Measurements from ENCODE around the gene RPS23.

DNA sequence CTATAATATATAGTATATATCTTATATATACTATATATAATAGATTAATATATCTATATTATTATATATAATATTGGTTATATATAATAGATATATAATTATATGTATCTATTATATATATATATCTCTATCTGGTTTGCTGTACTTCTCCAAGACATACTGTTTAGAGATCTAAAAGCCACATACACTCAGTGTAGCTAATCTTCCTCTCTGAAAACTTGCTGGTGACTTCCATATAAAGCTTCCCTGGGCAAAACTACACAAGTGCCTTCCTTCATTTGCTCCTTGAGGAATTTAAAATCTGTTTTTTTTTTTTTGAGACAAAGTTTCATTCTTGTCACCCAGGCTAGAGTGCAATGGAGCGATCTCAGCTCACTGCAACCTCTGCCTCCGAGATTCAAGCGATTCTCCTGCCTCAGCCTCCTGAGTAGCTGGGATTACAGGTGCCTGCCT, 5.2 kb upstream of the ZCCHC9 start:
- RRBS = no CpG with 5 or more reads among the region's 3 CpGs

DNA sequence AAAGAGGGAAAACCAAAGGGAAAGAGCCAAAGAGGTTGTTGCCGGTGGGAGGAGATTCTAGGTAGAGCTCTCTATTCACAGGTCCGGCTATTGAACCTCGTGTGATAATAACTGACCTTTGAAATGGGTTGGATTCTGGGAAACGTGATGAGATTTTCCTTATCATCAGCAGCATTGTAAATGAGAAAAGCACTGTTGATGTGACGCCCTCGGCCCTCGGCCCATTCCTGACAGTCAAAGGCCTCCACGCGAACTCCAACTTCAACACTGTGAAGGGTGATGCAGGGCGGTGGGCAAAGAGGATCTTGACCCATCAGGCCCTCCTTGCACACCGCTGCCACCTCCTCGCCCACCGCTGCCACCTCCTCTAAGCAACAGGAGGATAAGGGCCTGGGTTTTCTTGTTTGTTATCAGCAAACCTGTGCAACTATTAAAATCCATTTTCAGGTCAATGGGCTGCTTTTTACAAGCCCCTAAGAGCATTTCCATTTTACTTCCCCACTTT, 43.4 kb downstream of the ZCCHC9 start:
- RRBS = no CpG with 5 or more reads among the region's 13 CpGs

- RRBS = no CpG with 5 or more reads among the region's 16 CpGs
Measured at GRCh38 chr5:81615958-81616327, 135.0 kb downstream of the SSBP2 start.

GRCh38 chr5:81721554-81722438, 29.1 kb downstream of the SSBP2 start:
- RRBS = no CpG with 5 or more reads among the region's 2 CpGs

DNA sequence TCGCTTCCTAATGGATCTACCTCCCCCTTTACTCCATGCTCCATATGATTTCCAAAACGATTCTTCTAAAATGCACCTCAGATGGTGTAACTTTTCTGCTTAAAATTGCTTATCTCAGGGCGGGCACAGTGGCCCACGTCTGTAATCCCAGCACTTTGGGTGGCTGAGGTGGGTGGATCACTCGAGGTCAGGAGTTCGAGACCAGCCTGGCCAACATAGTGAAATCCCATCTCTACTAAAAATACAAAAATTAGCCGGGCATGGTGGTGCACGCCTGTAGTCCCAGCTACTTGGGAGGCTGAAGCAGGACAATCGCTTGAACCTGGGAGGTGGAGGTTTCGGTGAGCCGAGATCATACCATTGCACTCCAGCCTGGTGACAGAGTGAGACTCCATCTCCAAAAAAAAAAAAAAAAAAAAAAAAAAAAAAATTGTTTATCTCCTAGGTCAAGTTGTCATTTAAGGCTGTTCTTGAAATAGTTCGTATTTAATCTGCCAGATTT, 12.1 kb downstream of the SSBP2 start:
- RRBS = no CpG with 5 or more reads among the region's 12 CpGs

DNA sequence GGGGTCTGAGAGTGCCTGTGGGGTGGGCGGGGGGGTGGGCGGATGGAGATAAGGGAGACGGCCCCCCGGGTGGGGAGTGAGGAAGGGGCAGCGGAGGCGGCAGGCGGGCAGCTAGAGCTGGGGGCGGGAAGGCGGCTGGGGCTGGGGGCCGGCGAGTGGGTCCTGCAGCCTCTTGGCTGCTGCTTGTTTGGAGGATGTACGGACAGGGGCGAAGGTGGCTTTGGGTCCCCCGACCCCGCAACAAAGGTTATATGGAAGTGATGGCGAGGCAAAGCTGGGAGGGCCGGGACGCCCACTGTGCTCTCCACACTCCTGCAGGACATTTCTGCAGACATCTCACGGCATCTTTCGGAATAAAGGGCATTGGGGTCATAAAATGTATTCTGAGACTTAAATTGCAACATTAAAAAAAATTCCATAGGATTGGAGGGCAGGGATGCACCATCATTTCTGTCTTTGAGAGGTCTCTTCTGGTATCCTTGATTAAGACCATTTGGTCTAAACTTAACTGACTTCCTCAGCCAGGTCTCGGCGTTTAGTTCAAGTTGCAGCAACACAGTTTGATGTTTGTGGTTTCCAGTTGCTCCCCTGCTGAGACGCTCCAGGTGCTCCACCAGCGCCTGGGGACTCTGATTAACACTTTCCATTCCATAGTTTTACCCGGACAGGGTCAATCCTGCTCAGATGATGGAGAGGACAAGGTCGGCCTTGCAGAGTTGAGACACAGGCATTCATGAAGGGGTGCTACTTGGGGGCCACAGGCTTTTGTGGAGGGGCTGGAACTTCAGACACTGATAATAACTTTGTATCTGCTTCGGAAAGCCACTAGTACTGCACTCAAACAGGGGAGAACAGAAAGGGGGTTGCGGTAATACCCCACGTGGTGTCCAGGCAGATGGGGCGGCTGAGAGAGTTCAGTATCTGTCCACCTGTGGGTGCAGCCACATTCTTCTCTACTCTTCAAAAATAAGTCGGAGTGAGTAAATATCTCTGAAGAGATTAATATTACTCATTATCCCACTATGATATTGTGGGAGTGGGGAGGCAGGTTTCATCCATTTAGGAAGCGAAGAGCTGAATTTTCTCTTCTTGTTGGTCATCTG, 101.7 kb upstream of the SSBP2 start:
- RRBS = 2% methylated on average over 7 of the region's 32 CpGs

GRCh38 chr5:82277852-82278862, at the start of gene RPS23:
Gene RPS23 (minus strand): TSS chr5:82278354.
- RRBS = 1% methylated on average over 18 of the region's 68 CpGs

GRCh38 chr5:82944589-82944788, 132.7 kb downstream of the TMEM167A start:
- RRBS = no CpG with 5 or more reads among the region's 3 CpGs

DNA sequence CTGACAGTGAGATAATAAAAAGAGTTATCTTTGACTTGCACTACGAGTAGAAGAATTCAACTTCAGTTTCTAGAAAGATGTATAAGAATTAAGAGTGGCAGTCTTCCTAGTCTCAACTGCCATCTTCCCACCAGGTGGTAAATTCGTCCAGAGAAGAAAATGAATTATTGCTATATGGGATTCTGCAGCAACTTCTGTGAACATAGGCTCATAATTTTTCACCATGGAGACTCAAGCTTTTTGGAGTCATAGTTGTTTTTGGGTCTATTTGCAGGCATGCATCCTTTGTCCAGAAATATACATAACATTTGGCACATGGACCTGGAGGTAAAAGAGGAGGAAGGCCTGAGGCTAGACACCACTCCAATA, 831 bp downstream of the TMEM167A start:
- RRBS = no CpG with 5 or more reads among the region's 2 CpGs

- RRBS = no CpG with 5 or more reads among the region's 2 CpGs
Measured at GRCh38 chr5:83551718-83552272, 80.3 kb downstream of the VCAN start.

DNA sequence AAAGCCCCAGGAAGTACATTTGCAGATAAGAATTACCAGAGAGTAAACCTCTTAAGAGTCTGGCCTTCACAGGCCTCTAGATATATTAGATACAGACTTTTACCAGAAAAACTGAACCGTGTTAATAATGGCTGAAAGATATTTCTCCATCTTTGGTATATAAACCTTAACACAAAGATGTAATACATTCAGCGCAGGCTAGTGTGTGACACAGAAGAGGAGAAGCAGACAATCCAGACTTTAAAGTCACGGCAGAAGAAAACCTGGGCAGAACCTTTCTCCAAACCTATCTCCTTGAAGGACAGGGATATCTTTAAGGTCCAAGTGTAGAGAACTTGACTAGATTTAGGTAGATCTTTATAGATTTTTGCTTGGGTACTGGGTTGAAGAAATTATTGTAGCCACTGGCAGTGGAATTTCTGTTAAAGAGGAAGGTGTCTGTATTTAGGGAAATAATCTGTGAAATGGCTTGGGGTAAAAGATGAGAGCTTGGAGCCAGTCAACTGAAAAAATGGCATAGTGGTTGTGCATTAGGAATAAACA, 101.2 kb downstream of the HAPLN1 start:
- RRBS = no CpG with 5 or more reads among the region's 3 CpGs

DNA sequence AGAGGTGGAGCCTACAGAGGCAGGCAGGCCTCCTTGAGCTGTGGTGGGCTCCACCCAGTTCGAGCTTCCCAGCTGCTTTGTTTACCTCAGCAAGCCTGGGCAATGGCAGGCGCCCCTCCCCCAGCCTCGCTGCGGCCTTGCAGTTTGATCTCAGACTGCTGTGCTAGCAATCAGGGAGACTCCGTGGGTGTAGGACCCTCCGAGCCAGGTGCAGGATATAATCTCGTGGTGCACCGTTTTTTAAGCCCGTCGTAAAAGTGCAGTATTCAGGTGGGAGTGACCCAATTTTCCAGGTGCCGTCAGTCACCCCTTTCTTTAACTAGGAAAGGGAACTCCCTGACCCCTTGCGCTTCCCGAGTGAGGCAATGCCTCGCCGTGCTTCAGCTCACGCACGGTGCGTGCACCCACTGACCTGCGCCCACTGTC, 78.4 kb upstream of the HAPLN1 start:
- RRBS = no CpG with 5 or more reads among the region's 19 CpGs

DNA sequence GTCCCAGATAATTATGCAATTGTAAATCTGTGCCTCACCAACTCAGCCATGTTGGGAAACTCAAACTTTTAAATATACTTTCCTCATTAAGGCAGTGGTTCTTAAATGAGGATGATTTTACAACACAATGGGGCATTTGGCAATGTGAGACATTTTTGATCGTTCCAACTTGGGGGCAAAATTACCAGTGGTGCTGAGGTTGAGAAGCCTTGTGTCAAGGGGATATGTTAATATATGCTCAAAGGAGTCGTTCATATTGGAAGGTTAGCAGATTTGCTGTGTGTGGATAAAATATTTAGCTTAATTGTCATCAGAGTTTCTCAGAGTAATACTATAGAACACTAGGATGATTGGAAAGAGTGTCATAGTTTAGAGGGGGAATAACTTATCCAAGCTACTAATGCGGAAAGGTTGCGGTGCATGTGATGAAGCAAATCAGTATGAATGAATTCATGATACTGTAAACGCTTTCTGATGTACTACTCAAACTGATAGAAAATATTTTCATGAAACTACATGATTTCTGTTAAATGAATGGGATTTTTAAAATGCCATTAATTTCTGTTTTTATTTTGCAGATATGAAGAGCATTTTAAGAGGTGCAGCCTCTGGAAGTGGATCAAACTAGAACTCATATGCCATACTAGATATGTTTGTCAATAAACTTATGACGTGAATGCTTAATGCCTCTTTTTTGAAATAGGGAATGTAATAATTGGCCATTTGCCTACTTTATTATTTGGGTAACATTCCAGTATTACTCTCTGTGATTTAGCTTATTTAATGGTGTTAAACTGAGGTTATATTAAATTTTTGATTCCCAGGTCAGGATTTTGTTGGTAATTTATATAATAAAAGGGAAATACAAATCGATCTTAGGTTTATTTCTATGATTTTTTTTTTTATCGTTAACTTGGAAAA, 2.6 kb downstream of the COX7C start:
- RRBS = no CpG with 5 or more reads among the region's 8 CpGs

GRCh38 chr5:87074887-87075529, 192.7 kb upstream of the RASA1 start:
- RRBS = no CpG with 5 or more reads among the region's 2 CpGs

DNA sequence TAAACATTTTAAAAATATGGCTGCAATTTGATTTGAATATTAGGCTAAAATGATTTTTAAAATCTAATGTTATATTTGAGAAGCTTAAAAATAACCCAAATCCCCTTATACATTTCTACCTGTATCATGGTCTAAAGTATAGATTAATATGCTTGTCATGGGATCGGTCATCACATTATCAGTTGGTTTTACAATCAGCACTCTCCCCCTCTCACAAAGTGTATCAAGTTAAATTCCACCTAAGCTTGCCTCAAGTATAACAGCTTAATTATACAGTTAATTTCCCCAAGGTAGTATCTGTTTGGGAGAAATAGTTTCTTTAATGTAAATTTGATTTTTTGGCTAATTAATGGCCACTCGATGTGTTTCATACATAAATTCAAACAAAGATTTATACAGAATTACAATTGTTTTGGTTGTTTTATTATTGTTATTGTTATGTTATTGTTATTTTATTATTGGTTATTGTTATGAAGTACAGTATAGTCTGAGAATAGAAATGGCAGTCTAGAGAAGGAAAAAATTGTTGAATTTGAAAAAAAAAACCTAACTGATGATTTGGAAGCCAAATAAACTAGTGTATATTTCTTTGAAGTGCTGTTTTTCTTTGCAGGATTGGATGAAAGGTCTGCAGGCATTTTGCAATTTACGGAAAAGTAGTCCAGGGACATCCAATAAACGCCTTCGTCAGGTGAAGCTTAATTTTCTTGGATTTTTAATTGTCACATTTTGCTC, 41.1 kb downstream of the CCNH start:
- RRBS = no CpG with 5 or more reads among the region's 5 CpGs

GRCh38 chr5:87408320-87409093, 4.2 kb downstream of the CCNH start:
- RRBS = no CpG with 5 or more reads among the region's 4 CpGs

GRCh38 chr5:87411452-87411754, 1.3 kb downstream of the CCNH start:
- RRBS = no CpG with 5 or more reads among the region's 7 CpGs

DNA sequence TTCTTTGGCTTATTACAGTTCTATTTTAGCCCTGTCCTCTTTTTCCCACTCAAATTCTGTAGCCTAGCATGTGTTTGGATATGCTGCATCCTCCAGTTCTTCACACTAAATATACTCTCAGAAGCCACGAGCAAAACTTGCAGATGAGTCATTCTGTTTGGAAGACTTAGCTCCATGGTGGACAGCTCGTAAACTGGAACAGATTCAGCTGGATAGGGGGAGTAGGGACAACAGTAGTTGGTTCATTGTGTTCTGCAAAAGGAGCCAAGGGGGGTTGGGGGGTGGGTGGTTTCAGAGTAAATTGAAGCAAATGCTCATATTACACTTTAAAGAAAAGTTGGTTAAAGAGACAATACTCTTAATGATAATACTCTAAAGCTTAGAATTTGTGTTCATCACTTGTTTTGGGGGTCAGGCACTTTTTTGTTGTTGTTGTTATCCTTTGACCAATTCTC, 369.3 kb downstream of the TMEM161B start:
- RRBS = no CpG with 5 or more reads among the region's 2 CpGs

All from zone of skin (tissue), 1 donor.